Peritoneum (tissue), 1 donor: ENCODE measurements around the genes CNTN6 and TRNT1.

GRCh38 chr3:11581-12085, 184.9 kb upstream of the CHL1 start:
- PRO-cap, result no peak

GRCh38 chr3:198192-198555, 1.6 kb downstream of the CHL1 start:
- PRO-cap, result no peak

GRCh38 chr3:376305-376603, 179.7 kb downstream of the CHL1 start:
- PRO-cap, result no peak

DNA sequence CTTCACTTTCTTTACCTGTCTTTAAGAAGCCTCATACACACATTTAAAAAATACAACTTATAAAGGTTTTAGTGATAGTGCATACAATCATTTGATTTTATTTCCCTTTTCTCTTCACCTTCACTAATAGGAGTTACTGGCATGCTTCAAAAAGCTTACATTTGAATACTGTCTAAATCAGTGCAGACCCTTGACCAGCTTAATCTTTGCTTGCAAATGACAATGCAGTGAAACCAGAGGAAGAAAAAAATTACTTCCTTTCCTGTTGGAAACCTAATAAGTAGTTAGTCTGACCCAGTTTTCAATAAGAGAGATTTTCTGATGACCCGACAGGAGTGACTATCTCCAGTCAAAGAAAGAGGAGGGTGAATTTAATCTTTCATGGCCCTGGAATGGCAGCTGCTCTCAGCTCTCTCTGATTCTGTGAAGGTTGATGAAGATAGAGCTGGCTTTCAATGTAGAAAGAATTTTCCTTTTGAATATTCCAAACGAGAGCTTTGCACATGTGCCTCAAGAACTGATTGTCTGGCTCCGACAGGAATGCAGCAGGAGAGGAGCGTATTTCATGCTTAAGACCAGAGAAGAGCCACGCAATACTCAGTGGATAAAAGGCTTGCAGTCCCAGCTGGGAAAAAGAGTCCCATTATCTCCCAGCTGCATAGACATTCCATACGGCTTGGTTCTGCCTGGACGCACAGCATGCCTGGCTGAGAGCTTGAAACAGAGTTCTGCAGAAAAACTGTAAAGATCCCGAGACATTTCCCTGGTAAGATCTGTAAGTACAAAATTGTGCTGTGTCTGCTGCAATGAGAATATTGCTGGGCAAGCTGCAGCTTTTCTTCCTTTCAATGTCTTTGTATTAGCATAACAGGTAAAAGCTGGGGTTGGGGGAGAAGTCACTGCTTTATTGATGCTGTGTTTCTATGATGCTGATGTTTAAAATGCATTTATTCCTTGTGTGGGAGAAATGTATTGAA, at the start of gene CNTN6:
Gene CNTN6, plus strand, starts transcription at position 670 of the 977 bp plus-strand sequence.
- PRO-cap, result no peak

DNA sequence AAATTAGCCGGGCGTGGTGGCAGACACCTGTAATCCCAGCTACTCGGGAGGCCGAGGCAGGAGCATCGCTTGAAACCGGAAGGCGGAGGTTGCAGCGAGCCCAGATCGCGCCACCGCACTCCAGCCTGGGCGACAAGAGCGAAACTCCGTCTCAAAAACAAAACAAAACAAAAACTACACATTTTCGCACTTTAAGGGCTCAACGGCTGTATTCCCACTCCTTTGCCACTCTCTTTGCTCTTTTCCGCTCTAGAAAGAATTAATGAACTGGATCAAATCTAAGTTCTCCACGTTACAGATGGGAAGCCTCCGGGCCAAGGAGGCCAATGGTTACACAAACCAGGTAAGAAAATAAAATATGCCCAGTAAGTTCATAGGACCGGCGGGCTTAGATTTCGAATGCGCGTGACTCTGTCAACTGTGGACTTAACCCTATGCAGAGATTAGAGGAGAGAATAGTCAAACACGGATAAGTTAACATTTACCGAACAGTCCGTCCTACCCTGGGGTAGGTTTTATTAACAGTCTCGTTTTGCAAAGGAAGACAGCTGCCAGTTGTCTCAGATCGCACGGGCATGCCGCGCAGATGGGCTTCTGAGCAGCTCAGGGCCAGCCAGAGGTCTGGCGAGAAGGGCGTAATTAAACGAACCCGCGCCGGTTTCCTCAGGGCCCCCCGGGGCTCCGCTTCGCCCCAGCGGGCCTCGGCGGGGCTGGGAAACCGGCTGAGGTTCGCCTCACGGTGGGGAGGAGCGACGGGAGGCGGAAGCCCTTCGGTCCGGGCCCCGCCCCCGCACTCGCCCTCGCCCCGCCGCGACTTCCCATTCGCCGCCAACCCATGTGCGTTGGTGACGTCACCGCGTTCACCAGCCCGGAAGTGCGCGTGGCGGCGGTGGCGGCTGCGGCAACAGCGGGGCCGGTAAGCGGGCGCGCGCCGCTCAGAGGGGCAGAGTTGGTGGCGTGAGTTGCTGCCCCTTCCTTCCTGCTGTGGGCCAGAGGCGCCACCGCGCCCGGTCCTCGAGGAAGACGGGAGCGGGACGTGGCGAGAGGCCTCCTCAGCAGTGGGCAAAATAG, at the start of gene TRNT1:
Gene TRNT1, plus strand, starts transcription at position 866 of the 1,071 bp plus-strand sequence.
- PRO-cap, result bidirectional peak, plus-strand start at position 866 of the sequence, minus-strand start at position 712 of the sequence

- PRO-cap, result no peak
Observed at GRCh38 chr3:3147152-3147747, 20.5 kb downstream of the TRNT1 start.

GRCh38 chr3:3162701-3162866, 16.9 kb downstream of the CRBN start:
- PRO-cap, result no peak

GRCh38 chr3:3173359-3173814, 6.1 kb downstream of the CRBN start:
- PRO-cap, result no peak

GRCh38 chr3:3991597-3992000, 192.4 kb downstream of the LRRN1 start:
- PRO-cap, result no peak

DNA sequence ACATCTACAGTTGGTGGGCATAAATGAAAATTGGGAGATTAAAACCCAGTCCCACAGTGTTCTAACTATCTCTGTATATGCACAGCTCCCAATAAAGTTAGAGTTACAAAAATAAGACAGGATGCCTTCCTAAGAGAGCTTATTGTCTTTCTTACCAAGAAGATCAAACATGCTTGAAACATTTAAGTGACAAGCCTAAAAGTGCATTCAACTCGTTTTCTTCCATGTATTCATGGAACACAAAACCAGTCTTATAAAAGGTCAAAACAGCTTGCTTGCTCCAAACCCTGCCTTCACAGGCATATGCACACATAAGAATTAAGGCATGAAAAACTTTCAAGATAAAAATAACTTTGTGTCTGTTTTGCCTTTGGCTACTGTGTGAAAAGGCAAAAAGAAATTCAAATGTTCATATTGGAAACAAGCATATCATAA, 3.3 kb downstream of the SETMAR start:
- PRO-cap, result no peak

DNA sequence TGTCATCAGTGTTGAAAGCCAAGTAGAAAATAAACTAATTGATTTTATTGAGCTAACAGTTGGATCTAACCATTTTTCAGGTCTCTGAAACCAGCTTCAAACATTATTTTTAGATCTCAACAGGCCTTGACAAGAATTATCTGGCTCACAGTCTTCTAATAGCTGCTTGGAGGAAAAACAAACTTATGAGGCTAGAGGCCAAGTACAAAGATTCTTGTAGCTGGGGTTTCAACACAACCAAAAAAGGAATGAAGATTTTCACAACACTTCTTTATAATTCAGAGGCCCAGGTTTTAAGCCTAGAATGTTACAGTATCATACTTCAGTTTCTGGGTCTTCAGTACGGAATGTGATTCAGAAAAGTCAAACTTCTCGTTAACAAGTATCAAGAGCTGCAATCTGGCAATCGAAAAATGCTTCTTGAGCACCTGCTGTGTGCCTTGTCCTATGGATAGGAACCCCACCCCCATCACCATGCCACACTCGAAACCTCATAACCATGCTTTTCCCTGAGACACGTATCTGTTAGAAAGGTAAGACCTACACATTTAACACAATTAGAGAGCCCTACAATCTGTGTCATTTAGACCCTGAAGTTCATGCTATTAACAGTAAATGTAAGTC, 3.8 kb downstream of the SETMAR start:
- PRO-cap, result no peak

DNA sequence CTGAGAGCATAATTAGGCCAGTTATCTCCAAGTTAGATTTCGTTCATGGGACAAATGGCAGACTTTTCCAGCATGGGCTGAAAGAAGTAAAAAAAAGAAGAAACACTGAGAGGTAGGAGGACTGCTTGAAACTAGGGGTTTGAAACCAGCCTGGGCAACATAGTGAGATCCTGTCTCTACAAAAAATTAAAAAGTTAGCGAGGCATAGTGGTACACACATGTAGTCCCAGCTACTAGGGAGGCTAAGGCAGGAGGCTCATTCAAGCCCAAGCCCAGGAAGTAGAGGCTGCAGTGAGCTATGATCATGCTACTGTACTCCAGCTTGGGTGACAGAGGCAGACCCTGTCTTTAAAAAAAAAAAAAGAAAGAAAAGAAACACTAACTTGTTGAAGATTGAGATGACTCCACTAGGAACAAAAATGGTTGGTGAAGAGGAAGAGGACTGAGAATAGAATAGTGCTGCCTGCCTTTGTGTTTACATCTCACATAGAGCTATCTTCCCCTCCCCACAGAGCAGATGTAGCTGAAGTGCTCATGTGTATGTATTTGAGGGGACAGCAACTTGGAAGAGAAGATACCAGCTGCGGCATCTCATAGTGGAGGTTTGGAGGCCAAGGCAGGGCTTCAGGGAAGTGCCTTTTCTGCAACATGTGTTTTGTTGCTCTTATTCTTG, 57.5 kb downstream of the ITPR1 start:
- PRO-cap, result no peak

- PRO-cap, result no peak
Observed at GRCh38 chr3:4584034-4584905, 91.1 kb downstream of the ITPR1 start.

DNA sequence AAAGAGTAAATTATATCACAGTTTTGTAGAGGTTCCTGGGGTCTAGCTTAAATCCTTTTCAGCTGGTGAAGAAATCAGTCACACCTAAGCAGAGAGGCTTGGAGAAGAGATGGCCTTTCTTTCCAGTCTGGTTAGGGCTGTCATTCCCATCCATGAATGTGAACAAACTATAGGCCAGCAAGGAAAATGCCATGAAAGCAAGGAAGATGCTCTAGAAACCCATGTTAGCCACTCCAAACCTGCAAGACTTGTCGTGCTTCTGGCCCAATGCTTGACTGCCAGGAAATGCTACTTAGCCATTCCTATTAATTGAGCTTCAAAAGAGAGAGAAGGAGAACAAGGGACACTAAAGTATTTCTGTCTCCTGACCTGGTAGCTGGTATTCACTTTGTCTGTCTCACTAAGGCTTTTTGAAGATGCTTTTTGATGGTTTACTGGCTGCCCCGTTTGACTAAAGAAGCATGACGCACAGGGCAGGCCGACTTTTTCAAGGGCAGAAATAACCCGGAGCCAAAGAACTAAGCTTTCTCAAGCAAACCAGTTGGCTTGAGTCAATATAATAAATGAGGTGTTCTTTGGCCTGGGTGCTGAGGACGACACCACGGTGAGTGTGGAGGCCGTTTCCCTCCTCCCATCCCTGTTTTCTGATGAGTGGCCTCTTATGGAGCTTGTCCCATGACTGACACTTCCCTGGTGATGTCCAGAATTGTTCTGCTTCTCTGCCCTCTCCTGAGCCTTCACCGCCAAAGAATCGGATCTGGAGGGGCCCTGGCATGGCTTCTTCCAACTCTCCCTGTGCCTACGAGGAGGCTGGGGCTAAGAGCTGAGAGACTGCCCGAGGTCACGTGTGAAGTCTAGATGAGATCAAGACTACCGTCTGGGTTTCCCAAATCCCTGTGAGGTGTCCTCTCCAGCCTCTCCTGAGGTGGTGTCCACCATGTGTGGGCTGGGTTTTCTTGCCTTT, 220.8 kb downstream of the ITPR1 start:
- PRO-cap, result no peak

GRCh38 chr3:4739306-4740061, 239.8 kb upstream of the BHLHE40 start:
- PRO-cap, result no peak

DNA sequence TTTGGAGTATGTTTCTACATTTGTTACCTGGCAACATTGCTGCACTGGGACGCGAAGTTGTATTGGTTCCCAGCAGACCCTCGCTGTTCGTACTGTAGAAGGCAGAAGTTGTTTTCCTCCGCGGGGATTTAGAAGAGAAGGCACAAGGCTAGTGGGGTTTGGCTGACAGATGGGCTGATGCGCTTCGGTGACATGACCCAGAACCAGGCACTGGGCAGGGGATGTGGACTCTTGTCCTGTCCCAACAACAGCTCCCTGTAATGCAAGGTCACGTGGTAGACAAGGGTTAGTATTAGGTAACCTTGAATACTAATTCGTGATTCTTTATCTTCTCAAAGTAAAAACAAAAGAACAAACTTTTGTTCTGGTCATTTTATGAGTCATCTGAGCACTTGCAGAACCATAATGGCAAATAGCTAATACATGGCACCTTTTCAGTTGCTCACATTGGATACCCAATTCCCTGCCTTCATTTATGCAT, 230.4 kb upstream of the BHLHE40 start:
- PRO-cap, result no peak

DNA sequence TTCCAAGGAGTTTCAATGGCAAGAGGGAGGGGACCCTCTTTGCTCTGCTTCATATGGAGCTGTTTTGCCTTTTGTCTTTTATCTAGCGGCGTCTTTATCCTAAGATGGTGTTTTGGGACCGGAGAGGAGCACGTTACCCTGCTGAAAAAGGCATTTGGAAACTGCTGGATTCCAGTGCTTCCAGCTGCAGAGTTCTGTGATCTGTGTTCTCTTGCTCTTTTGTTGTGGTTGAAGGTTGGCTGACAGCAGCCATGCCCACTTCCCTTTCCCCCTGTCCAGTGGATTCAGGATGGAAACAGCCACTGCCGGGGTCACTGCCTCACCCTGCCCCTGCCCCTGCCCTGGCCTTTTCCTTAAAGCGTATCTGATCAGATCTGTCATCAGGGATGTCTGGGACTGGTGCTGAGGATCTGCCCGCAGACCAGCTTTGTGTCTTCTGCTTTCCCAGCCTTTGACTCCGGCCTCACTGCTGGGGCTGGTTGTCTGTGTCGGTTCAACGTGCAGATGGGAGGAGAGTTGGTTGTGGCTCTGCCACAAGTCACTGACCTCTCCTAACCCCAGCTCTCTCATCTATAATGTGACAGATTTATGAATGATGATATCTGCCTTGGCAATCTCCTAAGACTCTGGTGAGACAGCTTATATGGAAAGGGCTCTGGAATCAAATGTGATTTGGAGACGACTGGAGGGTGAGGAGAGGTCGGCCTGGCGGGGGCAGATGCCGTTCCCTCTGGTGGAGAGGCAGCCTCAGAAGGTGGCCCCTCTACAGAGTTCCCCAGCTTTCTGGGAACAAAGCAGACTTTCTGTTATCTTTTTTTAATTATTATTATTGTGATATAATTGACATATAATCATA, 219.4 kb upstream of the BHLHE40 start:
- PRO-cap, result no peak

DNA sequence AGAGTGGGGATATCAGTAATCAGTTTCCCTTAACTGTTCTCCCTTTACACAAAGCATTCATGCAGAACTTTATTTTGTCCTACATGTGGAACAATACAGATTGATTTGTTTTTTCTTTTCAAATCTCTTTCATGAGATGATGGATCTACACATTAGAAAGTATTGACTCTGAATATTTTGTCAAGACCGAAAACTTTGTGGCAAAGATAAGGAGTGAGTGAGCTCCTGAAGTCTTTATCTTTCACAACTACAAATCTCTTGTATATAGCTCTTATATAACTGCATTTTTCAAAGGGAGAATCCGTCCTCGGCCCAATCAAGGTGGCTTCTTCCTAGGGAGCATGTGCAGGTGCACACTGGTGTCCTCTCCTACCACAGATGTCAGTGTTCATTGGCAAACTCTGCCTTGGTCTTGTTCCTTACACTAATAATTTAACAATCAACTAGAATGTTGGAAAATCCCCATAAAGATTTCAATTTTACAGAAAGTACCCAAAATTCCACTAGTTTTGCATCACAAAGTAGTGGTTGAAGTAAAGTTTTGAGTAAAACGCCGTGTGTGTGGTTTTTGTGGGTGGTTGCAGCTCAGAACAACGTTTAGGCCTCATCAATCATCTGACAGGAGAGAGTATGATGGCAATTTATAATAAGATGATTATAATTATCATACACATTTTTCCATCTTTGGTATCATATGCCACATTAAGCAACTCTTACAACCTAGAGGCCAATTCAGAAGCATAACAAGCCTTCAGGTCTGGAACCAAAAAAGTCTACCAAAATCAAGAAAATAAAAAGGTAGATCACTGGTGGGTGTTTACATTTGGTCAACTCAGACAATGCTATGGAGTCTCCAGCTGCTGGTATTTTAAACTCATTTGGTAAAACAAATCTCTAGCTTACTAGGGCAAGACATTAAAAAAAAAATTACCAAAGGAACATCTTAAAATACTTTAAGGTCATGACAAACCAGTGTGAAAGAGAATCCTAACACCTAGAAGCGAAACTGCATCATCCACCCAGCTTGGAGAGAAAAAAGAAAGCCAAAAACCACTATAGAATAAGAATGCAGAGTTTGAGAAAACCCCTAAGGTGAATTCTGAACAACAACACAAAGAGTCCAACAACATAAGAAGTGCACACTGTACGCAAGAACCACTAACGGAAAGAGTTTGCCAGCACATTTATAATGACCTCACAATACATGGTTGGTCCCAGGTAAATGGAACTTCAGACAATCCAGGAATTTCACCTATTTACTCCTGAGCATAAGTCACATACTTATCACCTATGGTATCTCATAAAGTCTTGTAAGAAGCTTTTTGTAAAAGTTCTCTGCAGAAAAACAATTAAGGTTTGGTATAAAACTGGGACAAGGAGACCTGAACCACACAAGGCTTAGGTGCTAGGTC, 128.8 kb upstream of the BHLHE40 start:
- PRO-cap, result no peak

- PRO-cap, result no peak
Observed at GRCh38 chr3:4886925-4887700, 92.1 kb upstream of the BHLHE40 start.

- PRO-cap, result no peak
Observed at GRCh38 chr3:4984602-4985025, 5.4 kb downstream of the BHLHE40 start.